ENCODE measurements around a stretch of chr1.

DNA sequence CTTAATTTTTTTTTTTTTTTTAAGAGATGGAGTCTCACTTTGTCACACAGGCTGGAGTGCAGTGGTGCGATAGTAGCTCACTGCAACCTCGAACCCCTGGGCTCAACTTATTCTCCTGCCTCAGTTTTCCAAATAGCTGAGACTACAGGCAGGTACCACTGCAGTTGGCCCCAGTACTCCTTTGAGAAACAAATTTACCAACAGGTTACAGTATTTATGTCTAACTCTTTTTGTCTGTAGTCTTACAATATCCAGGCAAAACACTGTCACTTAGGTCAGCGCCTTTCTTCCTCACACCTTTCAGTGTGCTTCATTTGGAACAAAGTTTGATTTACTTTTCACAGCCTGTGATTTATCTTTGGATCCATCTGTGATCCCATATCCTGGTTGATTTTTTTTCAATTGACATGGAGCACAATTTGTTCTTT lies 17.0 kb downstream of the MIGA1 start:
- PRO-cap: no peak

DNA sequence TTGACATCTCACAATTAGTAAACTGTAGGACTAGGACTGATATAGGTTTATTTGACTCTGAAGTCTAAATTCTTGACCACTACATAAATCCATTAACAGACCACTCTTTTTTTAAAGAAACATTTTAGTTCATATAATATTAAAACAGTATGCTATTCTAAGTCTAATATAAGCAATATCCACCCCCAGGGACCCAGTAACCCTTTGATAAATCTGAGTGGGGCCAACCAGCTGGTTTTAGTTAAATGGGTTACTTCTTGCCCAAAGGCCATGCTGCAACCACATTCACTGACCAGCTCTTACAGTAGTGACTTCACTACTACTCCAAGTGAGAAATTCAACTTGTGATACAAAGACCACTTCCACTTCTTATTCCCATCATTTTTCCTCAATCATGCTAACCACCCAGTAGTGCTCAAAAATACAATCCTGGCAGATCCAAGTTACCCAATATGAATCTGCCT lies 20.5 kb downstream of the FUBP1 start:
- PRO-cap: no peak

DNA sequence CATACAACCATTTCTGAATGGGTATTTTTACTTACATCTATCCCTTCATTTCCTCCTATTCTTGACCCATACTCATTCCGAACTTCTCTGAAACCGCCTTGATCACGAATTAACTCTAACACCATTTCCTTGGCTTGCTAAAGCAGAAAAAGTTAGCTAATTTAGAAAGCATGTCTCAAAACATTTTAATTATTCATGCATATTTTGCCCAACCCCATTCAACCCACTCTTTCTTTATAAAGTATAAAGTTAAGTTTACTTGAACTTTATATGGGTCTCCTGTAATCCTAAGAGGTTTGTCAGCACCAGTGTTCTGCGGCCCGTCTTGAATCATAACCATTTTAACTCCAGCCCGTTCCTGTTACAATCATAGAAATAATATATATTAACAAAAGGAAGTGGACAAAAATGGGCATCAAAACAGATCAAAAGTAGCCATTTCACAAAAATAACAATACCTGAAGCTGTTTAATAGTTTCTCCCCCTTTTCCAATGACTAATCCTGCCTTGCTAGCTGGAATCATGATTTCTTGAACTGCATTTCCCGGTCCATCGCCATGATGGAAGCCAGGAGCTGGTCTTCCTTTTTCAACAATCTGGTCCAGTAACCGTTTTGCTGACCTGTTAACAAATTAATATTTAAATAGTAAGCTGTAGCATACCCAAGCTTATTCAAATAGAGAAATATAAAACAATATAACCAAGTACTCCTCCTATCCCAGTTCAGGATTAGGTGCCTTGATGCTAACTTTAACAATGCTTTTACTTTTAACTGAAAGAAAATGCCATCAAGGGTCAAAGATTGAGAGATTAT lies 14.1 kb downstream of the FUBP1 start:
- PRO-cap: no peak

DNA sequence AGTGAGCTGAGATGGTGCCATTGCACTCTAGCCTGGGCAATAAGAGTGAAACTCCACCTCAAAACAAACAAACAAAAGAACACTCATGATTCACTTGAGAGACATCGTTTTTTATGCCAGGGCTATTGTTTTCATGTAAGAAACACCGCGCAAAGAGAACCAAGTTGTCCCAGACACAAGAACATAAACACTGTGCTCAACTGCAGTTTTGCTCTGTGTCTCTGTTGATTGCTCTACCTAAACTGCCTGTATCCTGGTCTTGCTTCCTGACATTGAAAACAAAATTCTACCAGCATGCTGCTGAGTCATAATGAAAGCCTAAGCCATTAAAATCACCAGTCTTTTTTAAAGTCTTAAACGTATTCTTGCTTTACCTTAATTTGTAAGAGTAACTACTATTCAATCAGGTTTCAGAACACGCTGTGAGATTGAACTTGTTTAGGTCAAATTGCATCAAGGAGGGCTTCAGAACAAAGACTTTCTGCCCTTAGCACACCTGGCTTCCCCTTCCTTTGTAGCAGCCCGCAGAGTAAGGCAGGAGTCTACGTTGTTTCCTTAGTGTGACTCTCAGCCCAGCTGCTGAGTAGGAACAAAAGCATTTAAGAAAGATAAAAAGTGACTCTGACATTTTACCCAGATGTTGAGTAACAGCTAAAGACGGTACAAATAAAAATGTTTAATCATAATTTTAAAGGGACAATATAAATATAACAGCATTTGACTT lies 186.7 kb upstream of the ADGRL4 start:
- PRO-cap: no peak

DNA sequence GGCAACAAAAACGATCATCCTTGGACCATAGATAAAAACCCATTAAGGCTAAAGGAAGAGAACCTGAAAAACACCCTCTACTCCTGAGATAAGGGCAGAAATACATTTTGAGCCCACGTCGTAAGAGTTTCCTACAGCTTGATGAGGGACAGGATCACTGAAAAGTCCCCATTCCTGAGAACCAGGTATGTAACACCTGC lies 1050.8 kb upstream of the ADGRL2 start:
- PRO-cap: no peak

DNA sequence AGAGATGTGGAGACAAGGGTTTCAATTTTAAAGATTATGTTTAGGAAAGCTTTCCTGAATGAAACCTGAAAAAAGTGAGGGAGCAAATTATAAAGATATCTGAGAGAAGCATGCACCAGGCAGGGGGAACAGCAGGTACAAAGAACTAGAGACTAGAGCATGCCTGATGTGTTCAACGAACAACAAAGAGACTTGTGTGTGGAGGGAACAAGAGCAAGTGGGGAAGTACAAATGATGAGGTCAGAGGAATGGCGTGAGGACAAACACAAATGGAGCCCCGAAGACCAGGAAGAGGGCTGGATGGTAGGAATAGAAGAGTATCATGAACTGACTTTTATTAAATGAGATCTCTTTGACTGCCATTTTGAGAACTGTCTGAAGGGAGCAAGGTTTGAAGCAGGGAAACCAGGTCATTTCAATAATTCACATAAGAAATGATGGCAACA lies 993.8 kb upstream of the ADGRL2 start:
- PRO-cap: no peak

GRCh38 chr1:81414248-81414623 lies 386.5 kb upstream of the ADGRL2 start:
- PRO-cap: no peak

GRCh38 chr1:81437651-81437977 lies 363.1 kb upstream of the ADGRL2 start:
- PRO-cap: no peak

DNA sequence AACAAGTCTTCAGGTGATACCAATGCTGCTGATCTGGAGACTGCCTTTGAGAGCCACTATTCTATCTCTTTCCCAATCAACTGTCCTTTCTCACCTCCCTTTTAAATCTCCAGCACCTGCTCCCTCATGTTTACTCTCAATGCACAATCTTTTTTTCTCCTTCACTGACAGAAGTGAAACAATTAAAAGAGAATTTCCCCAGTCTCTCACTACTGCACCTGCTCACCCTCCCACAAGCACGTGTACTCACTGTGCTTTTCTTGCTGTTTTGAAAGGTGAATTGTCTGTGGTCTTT lies 519.2 kb downstream of the TTLL7 start:
- PRO-cap: no peak

GRCh38 chr1:84247132-84247930 lies 54.2 kb upstream of the SAMD13 start:
- PRO-cap: no peak

- PRO-cap: no peak
Observed at GRCh38 chr1:84278802-84279626, 22.5 kb upstream of the SAMD13 start.

- PRO-cap: no peak
Observed at GRCh38 chr1:84366734-84367075, 31.6 kb upstream of the DNASE2B start.

DNA sequence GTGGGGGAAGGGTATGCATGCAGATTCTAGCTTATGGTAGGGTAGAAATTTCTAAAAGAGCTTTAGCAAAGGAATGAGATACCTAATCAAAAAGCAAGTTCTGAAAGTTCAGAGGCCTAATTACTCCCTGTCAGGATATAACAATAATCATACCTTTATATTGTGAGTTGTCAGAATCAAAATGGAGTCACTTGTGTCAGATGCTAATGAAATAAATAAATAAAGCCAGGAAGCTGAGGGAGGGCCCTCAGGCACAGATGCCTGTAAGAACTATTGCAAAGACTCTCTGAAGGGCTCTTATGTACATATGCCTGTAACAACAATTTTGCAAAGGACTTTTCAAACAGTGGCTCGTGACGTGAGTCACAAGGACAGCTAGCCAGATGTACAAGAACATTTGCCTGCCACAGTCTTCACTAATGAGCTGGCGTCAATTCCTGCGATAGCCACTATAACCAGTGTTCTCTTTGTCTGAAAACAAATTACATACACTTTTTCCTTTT lies 27.4 kb upstream of the DNASE2B start:
- PRO-cap: no peak

- PRO-cap: no peak
Observed at GRCh38 chr1:84495884-84496403, 10.2 kb upstream of the SPATA1 start.

DNA sequence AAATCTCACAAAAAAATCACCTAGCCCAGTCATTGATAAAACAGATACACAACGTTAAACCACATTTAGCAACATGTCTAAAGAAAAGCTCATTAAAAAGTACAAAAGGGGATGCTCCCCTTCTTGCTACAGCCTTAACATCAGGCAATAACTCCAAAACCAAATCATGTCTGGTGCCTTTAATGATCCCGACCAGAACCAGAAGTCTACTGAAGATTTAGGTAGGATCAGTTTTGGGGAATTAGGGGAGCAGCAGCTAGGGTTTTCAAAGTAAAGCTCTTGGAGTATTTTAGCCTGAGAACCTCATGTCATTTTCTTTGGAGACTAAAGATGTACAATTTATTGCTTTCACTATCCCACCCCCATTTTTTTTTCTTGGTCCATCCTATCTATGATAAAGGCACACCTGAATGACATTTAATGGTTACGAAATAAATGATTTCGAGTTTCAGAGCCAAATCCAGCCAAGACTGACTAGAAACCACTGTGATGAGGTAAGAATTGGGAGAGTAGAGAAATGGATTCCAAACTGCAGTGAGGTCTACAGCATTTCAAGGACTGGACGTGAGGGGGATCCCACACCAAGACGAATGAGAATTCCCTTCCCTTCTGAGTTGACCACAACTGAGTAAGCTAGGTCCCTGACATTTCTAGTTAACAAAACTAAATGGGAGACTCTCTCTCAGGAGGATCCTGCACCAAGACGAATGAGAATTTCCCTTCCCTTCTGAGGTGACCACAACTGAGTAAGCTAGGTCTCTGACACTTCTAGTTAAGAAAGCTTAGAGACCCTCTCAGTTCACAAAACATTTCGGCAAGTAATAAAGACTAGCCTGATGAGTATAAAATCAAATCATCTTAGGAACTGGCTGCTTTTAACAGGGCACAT lies 1.8 kb upstream of the SPATA1 start:
- PRO-cap: no peak

DNA sequence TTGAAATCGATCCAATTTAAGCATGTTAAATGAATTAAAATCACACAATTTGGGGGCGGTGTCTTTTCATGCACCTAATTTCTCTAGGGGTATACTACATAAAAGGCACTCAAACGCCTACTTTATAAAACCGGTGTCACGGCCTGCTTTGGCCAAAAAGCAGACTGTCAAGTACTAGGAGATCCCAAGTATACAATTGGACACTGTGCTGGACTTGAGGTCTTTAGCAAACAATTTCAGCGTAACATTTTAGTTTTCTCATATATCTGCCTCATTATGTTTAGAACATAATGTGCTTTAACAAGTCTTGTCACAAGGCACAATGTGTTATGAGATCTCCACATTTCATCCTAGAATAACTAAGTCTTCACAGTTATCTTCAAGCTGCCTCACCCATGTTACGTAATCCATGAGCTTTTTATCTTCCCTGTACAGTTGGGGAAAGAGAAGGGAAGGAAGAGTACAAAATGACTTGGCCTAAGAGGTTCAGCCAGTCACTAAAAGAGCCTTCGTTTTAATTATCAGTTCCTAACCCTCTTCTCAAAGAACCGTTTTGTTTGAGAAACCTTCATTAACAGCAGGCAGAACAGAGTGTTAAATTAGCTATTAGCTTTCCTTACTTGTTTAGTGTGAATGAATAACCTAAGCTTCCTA lies 1.7 kb downstream of the SSX2IP start:
- PRO-cap: no peak

GRCh38 chr1:84893467-84893620 lies 338 bp upstream of the LPAR3 start:
- PRO-cap: no peak

DNA sequence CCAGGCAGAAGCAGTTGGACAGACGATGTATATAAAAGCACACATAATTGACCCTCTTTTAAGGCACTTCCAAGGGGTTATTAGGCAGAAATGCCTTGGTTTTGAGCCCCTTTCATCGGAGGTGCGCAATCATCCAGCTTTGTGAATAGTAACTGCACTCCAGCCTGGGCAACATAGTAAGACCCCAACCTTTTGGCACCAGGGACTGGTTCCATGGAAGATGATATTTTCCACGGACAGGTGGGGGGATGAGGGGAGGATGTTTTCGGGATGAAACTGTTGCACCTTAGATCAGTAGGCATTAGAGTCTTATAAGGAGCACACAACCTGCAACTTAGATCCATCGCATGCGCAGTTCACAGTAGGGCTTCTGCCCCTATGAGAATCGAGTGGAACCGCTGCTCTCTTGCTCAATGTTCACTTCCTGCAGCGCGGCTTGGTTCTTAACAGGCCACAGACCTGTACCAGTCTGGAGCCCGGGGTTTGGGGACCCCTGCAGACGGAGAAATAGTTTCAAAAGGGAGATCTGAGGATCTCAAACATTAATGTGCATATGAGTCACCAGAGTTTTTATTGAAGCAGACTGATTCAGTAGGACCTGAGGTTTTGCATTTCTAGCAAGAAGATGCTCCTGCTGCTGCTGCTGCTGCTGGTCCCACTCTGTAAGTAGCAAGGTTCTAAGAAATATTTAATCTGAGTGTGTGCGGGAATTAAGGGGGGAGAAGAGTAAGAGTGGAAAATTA lies 1.9 kb upstream of the MCOLN2 start:
- PRO-cap: no peak

DNA sequence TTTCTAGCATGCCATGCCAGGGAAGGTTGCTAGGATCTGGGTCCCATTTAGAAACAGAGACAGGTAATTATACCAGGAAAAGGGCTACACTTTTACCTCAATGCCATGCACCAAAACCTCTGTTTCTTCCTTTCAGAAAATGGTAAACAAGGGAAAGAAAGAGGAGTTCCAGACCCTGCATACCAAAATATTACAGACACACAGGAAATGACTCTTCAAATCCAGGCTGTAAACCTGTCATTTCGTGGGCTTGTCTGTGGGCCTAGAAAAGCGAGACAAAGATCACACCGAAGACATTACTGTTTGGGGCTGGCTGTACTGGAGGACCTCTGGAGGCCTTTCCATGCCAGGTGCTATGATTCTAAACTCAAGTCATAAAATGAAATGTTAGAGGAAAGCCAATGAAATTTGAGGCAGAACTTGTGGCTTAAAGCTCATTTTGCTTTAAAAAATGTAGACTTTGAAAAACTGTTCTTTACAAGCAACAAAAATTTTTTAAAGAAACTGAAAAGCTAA lies 14.7 kb downstream of the C1orf52 start:
- PRO-cap: unidirectional peak, plus-strand start at position 296 of the sequence

DNA sequence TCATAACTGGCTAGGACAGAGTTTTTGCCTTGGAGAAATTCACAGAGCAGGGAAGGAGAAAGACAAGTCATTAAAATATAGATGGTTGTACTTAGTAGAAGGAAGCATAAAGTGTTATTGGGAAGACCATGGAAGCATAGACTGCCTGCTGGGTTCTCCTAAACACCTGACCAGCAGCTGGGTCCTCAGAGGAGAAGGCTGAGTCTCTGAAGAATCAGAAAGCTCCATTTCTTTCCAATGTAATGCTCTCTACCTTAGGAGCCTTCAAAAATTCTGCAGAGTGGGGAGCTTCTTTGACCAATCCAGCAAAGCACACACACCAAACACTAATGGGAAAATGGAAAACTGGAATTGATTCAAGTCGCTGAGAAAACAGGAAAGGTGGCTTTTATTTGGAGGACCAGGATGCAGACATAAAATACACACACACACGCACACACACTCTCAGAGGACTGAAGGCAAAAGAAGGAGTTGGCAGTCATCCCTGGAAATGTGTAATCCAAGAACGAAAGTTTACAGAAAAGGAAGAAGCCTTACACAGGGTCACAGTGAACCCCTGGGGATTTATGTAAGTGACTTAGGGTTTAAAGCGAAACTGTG lies 21.2 kb upstream of the BCL10 start:
- PRO-cap: no peak

All from SEM (cell line).